Peritoneum (tissue), 1 donor: ENCODE measurements around the gene TNFAIP3.

GRCh38 chr6:136969368-136970200, 47.5 kb downstream of the SLC35D3 start:
- PRO-cap, result no peak

GRCh38 chr6:137043746-137044828, 678 bp downstream of the IL20RA start:
- PRO-cap, result no peak

DNA sequence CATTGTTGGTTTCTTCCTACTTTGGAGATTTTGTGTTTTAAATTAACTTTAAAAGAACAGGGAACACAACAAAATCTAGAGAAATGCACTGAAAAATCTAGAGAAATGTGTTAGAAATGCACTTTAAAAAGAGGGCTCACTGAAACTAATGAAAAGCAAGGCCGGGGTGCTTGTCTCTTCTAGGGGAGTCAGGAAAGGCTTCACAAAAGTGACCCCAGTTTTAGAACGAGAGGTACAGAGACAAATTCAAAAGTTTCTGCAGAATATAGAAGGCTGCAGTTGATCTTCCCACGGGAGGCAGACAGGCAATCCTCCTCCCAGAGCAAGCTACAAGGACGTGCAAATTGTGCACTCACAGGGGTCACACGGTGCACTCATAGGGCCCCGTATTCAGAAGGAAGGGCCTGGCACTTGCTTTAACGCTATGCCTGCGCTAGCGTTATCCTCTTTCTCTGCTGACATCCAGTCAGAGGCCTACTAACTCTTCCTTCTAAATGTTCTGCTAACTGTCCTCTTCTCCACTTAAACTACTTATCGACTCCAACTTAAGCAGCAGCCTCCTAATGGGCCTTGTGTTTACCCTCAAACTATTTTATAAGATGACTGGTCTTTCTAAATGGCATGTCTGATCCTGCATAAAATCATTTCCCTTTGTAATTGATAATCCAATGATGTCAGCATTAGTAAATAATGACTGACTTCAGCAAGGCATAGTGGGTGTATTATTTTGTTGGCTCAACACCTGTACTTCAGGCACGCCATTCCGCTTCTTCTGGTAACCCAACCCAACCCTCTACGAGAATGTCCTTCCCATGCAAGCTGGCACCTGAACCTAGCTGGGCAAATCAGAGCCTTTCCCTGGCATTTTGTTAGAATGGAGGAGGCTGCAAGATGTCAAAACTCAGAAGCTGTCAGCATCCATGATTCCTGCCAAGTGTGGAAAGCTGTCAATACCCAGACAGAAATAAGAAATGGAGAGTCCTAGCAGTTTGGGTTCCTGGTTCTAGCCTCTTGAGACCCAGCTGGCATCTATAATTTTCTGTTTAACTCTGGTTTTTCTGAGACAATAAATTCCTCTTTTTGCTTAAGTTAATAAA, 2.2 kb downstream of the IFNGR1 start:
- PRO-cap, result no peak

GRCh38 chr6:137431672-137432065, 62.5 kb downstream of the OLIG3 start:
- PRO-cap, result no peak

GRCh38 chr6:137717201-137718063, 149.6 kb upstream of the TNFAIP3 start:
- PRO-cap, result no peak

DNA sequence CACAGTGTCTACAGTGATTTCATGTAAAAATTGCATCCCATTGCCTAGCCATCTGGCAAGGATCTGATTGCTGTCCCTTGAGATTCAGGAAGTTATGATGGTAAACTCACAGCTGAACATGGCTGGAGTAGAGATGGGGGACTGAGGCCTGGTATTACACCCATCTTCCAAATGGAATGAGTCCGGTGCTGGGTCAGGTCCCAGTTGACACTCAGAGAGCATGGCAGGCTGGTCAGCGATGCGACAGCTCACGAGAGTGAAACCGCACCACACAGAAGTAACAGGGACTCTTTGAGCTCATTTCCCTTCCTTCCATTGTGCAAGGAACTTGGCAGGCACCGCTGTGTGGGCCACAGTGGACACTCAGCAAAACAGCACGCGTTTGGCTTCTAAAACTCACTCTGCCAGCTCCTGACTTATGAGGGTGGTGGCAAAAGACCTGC, 142.3 kb upstream of the TNFAIP3 start:
- PRO-cap, result no peak

DNA sequence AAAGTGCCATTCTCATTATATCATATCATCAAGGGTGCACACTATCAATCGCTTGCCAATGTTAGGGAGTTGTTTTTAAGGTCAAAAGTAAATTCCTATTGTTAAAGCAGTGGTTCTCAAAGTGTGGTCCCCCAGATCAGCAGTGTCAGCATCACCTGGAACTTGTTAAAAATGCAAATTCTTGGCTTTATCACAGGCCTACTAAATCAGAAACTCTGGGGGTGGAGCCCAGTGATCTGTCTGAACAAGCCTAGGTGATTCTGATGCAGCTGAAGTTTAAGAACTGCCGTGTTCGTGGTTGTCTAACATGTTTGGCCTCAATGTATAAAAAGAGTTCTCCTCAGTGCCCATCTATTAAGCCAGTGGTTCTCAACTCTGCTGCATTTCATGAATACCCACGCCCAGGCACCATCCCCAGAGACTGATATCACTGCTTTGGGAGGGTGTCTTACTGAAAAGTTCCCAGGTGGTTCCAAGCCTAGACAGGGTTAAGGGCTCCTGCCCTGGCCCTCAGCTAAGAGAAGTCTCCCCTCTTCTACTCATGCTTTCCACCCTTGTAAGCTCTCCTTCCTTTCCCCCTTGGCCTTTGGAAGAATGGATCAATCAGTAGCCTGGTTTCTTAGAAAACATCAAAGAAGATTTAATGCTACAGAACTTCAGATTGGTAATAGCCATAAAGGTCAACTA, 39.1 kb upstream of the TNFAIP3 start:
- PRO-cap, result no peak

- PRO-cap, result unidirectional peak, plus-strand start at chr6:137867261
Observed at GRCh38 chr6:137867080-137867934, at the start of gene TNFAIP3. TNFAIP3 (plus strand) TSS chr6:137867259.

DNA sequence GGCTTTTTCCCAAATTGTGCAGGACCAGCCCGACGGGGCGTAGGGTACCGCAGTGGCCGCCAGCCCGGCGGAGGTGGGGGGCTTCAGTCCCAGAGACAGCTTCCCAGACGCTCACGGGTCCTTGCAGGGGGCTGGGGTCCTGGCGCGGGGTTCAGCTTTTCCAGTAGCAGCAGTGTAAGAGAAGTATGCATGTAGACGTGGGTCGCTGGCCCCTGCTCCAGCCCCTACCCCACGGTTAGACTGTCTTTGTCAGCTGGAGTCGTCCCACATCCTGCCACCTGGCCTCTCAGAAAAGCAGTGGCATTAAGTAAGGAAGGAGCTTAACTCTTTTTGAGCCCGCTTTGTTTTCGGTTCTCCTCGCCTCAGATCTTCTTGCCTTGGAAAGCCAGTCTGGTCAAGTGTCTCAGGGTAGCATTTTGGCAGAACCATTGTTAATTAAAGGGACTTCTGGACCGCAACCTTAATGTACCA, 911 bp downstream of the TNFAIP3 start:
- PRO-cap, result no peak

GRCh38 chr6:137873090-137874008, 6.3 kb downstream of the TNFAIP3 start:
- PRO-cap, result no peak

DNA sequence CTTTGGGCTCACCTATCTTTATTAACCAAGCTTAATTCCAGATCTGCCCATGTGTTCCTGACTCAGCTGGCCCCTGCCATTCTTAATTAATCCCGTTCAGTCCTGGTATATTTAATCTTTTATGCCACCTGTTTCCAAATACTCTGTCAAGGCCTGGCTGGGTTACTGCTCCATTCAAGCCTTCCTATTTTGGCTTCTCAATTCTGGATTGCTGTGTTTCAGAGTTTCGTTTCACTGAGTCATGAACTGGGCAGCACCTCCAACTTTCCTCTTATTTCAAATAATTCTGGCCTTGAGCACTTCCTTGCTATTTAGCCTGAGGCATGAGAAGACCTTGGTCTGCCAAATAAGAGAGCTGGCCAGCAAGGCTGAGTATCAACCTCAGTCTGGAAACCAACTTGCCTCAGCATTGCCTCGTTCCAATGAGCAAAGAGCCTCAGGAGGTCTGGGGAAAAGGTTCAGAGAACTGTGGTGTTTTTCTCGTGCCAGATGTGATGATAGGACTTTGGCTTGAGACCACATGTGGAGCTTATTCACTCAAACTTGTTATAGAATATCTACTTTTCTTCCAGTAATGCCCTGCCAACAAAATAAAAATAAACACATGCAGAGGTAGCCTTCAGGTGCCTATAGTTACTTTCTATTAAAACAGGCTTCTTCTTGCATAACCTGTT, 66.7 kb downstream of the TNFAIP3 start:
- PRO-cap, result no peak

- PRO-cap, result no peak
Observed at GRCh38 chr6:137982364-137982781, 115.3 kb downstream of the TNFAIP3 start.

- PRO-cap, result no peak
Observed at GRCh38 chr6:138105802-138106768, 1.1 kb downstream of the PERP start.

- PRO-cap, result no peak
Observed at GRCh38 chr6:138222895-138223217, 4.6 kb upstream of the PBOV1 start.

GRCh38 chr6:138455263-138456599, 43.6 kb downstream of the NHSL1 start:
- PRO-cap, result no peak

GRCh38 chr6:138469044-138469375, 30.3 kb downstream of the NHSL1 start:
- PRO-cap, result no peak

GRCh38 chr6:138521759-138522282, 22.5 kb upstream of the NHSL1 start:
- PRO-cap, result no peak

DNA sequence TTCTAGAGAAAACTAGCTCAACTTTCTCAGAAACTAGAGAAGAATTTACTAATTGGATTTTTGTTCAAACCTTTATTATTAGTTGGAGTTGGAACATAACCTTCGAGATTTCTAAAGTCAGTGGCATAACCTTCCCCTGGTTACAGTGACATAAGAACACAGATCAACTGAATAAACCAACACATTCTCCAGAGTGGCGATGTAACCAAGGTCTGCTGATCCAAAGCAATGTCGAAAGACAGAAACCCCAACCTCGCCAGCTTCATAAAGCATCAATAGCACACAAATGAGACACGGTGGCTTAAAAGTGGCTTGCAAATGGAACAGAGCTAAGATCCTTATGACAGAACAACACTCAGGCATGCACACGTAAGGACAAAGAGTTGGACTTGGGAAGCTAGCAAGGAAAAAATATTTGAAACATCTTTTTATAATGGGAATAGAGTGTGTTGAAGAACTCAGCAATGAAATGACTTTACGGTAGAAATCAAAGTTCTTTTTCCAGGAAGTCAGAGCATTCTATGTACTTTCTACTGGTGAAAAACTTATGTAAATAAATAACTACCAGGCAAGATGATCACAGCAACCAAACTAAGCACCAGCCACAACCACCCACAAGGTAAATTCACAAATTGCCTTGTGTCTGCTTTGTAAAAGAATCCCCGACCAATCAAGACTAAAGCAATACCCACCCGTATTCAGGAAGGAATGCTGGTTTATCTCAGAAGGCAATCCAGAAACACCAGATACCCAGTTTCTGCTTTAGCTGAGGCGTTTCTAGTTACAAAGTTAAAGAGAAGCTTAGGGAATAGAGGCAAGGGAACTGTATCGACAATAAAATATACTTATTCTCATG, 61.0 kb upstream of the NHSL1 start:
- PRO-cap, result no peak

GRCh38 chr6:138571240-138571586, 71.9 kb upstream of the NHSL1 start:
- PRO-cap, result no peak

GRCh38 chr6:138691209-138692081, 82.1 kb upstream of the CCDC28A start:
- PRO-cap, result no peak